Fibroblast of the aortic adventitia (primary cell): ENCODE results near the gene TTLL12.

DNA sequence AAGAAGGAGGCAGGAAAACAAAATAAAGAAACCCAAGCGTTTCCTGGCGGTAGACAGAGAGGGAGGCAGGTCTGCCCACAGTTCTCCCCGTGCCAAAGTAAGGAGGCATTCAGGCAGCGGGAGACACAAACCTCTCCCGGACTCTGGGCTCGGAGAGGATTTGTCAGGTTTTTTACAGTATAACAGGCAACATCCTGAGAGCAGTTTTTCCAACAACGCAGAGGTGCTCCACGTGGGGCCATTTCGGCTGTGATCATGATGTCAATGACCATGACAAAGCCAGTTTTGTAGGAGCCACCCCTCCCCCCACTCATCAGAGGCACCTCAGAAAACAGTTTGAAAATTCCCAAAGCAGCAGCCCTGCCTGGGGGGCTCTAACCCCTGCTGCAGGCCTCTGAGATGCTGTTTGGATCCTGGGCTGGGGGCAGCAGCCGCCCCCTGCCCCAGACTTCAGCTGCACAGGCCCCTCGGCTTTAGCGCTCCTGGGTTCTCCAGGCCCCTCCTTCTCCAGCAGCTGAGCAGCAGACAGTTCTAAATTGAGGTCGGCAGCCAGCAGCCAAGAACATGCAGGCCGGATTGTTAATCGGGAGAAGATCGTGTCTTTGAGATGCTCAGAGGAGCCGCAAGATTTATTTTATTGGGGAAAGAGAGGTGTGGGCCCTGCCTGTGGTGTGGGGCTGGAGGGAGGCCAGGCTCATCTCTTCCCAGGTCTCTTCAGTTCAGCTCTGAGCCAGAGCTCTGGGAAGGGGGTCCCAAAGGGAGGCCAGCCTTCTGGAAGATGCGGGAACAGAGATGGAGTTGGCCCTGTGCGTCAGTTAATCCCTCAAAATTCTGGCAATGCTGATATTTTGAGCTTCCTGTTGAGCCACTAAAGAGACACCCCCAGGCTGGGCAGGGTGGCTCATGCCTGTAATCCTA, 19.3 kb downstream of the NFAM1 start:
- CAGE, long polyA plus RNA: no peak

DNA sequence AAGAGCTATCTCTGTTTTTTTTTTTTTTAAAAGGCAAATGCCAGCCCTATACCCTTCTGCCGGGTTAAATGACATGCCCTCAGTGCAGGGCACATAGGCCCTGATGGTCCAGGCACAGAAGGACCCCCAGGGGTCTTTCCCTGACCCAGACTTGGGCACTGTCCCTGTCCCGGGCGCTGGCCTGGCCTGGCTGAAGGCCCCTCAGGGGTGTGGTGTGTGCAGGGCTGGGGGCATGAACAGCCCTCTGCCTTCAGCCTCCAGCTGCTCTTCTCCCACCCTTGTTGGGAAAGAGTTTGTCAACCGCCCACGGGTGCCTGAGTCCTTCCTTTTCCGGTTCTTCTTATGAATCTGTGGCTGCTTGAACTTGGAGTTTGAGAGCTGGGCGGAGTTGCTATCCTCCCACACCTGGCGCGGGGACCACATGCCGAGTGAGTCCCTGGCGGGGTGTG, 13.5 kb downstream of the NFAM1 start:
- CAGE, long polyA plus RNA: no peak

DNA sequence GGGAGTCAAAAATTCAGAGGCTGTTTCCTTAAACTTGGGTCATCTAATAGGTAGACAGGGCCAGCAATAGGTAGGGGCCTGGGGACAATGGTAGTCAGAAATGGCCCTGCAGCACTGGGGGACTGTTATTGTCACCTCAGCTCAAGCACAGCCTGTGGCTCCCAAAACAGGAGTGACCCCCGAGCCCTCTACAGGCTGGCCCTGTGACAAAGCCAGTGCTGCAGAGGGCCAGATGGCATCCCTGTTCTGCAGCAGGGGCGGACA, 11.4 kb downstream of the NFAM1 start:
- CAGE, long polyA plus RNA: no peak

GRCh38 chr22:42571675-42572275, 18.0 kb downstream of the SERHL2 start:
- CAGE, long polyA plus RNA: no peak

DNA sequence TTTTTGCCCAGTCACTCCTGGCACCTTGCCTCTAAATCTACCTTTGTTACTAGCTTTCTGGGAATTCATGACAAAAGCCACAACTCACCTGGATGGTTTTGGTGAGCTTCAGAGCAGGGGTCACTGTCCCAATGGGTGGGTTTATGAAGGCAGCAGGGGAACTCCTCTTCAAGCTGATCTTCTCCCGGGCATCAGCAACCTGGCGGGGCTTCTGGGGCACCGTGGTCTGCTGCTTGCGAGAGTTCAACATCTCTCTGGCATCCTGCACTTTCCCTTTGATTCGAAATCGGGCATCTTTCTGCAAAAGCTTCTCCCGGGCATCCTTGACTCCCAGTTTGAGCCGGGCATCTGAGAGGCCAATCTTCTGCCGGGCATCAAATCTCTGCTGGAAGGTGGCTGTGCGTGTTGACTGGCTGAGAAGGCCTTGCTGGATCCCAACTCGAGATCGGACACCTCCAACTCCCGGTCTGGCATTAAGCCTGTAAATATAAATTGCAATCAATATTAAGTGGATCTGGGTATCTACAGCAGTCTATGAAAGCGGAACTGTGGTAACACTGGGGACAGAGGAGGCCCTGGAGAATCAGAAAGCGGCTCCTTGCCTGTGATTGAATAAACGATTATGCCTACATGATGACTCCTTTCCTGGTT, 11.9 kb downstream of the POLDIP3 start:
- CAGE, long polyA plus RNA: no peak

GRCh38 chr22:42615140-42616342, 858 bp upstream of the POLDIP3 start:
- CAGE, long polyA plus RNA: no peak

- CAGE, long polyA plus RNA: no peak
Measured at GRCh38 chr22:42717171-42717740, 3.4 kb downstream of the A4GALT start.

GRCh38 chr22:42747678-42748588, 27.3 kb upstream of the A4GALT start:
- CAGE, long polyA plus RNA: no peak

DNA sequence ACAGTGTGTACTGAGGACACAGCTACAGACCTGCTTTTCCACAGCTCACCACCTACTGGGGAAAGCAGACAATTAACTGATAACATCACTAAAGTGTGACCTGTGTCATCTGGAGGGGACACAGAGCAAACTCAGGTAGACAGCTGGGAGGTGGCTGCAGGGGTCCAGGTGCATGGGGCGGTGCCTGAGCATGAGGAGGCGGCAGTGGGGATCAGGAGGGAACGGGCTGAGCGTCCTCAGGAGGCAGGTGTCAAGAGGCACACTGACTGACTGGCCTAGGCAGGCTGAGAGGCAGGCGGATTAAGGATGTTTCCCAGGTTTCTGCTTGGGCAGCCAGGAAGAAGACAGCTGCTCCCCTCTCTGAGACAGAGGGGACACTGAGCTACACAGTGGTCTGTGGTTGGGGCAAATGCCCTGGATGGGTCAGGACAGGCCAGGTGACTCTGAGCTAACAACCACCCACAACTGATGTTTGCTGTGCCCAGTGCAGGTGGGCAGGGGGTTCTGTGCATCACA, 56.1 kb downstream of the ARFGAP3 start:
- CAGE, long polyA plus RNA: no peak

GRCh38 chr22:42881901-42882731, 25.0 kb upstream of the ARFGAP3 start:
- CAGE, long polyA plus RNA: no peak

GRCh38 chr22:42895010-42895508, 38.0 kb upstream of the ARFGAP3 start:
- CAGE, long polyA plus RNA: no peak

DNA sequence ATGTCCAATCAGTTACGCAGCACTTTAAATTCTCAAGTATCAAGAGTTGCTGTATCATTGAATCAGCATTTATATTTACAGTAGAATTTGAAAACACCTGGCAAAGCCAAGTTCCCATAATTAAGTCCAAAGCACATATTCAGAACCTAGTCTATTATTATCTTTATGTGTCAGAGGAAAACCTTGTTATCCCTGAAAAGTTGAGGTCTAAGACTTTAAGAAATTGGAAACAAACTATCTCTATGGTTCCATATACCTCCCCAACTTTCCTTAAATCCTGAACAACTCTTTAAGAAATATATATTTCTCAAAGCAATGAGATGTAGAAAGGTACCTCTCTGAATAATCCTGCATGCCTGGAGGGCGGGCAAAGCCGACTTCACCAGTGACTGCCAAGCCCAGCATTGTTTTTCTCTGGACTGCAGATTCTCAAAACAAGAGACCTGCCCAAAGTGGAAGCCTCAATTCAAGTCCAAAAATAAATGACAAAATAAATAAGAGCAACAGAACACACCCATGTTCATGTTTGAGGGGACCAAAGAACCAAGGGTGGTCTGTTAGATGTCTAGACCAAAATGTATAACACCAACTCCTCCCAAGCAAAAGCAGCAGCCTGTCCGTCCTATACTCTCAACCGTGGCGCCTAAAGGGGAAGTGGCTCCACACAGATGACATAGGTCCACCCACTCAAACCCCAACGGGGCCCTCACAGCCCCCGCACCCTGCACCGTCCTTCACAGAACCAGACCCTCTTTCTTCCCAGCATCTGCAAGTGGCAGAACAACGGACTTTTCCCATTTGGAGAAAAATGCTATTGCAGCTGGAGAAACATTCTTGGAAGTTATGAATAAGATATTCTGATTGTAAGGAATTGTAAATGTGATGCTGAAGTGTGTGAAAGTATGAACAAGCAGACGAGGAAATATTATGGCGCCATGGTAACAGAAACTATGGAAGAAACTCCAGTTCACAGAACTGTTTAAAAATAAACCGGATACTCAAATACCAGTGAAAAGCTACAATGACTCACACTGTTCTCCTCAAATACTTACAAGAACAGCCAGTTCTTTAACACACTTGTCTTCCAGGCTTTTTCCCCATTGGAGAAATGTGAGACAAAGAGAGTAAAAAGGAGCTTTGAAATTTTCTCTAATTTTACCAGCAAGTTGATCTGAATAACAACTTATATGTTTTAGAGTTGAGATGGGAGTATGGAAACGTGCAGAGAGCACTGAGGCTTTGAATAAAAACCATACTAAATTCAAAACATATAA, 76.3 kb upstream of the ARFGAP3 start:
- CAGE, long polyA plus RNA: no peak

GRCh38 chr22:42939442-42939983, 75.4 kb downstream of the PACSIN2 start:
- CAGE, long polyA plus RNA: no peak

DNA sequence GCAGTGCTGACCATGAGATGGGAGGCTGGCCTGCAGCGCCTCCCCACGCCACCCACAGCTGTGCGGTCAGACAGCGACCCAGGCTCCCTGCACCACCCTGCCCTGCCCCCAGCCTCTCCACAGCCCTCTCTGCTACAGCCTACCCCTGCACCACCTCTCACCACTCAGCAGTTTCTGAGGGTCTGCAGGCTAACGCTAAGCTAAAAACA, 44.2 kb downstream of the PACSIN2 start:
- CAGE, long polyA plus RNA: no peak

GRCh38 chr22:43186442-43187178, at the start of gene TTLL12:
Gene TTLL12, minus strand, starts transcription at chr22:43187134.
- CAGE, long polyA plus RNA: no peak

- CAGE, long polyA plus RNA: no peak
Measured at GRCh38 chr22:43295161-43295731, 47.9 kb downstream of the SCUBE1 start.

- CAGE, long polyA plus RNA: no peak
Measured at GRCh38 chr22:43319676-43320284, 23.4 kb downstream of the SCUBE1 start.

DNA sequence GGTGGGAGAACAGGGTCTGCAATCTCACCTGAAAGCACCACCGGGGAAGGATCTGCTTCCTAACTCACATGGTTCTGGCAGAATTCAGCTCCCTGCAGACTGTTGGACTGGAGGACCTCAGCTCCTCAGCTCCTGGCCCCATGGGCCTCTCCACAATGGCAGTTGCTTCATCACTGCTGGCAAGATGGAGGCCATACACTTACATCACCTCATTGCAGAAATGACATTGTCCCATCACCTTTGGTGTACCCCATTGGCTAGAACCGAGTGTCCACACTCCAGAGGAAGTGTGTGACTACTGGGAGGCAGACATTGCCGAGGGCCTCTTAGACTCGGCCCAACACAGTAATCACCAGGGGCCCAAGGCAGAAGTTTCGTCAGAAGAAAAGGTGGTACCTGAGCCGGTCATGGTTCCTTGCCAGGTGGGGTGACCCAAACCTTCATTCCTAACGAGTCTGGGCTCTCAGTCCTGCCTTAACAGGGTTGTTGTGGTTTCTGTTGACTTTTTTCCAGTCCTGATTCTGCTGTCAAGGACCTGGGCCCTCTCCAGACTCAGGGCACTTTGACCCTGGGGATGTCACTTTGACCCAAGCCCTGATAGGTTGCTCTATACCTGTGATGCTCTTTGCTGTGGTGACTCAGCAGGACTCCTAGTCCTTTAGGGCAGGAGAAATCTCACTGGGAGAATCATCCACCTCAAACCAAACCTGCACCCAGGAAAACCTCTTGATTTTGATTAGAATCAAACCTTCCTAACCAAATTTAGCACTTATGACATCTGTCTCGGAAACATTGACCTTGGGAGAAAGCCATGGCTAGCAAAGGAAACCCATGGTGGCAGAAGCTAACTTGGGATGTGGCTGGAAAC, 20.7 kb upstream of the MPPED1 start:
- CAGE, long polyA plus RNA: no peak

DNA sequence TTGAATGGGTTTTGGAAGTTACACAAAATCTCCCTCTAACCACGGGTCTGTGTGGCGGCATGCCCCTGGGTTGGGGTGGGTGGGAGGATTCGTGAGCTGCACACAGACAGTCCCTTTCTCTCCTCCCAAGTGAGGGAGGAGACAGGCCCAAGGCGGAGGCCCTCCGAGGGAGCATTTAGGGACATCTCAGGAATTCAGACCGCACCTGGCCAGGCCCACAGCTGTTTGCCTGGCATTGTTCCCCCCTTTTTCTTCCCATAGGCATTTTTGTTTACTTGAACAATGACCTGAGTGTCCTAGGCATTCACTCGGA, 94.1 kb downstream of the MPPED1 start:
- CAGE, long polyA plus RNA: no peak

DNA sequence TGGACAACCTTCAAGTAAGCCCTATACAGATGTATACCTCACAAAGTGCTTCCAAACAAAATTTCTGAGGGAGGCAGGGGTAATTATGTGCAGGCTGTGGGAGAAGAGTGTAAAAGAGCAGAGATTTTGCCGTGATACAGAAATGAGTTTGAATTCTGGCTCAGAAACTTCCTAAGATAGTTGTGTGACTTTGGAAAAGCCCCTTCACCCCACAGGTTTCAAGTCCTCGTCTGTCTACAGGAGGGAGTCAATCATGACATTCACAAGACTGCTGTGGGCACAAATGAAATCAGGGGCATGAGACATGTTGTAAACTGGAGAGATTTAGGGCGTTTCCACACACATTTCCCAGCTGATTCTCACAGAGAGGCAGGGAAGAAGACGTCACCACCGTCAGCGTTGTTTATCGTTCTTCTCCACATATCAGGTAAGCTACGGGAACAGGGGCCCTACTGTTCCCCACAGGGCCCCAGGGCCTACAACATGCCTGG, 554 bp downstream of the EFCAB6 start:
- CAGE, long polyA plus RNA: no peak